Measurements from ENCODE around the genes COL23A1 and ZNF354C.

DNA sequence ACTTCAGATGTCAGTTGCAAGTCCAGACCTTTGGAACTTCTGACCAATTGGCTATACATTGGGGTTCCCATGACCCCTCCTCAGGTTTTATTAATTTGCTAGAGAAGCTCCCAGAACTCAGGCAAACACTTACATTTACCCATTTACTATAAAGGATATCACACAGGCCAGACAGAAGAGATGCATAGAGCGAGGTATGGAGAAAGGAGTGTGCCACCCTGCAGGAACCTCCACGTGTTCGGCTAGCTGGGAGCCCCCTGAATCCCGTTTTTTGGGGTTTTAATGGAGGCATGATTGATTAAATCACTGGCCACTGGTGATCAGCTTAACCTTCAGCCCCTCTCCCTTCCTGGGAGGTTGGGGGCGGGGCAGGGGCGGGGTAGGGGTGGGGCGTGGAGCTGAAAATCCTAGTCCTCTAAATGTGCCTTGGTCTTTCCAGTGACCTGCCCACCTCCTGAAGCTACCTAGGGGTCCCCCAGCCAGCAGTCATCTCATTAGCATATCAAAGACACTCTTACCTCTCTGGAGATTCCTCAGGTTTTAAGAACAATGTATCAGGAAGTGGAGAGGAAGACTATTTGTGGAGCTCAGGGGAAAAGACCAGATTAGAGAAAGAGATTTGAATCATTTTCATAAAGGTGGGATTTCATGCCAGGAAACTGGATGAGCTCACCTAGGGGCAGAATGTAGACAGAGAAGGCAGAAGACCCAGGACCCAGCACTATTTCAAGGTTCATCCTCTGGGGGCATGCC, 7.2 kb downstream of the GMCL2 start:
- RAMPAGE, long total RNA, result no peak
- RRBS, result no CpG with 5 or more reads among the region's 7 CpGs

GRCh38 chr5:178215896-178216704, 11.8 kb downstream of the HNRNPAB start:
- RAMPAGE, long total RNA, result no peak
- RRBS, result no CpG with 5 or more reads among the region's 12 CpGs

GRCh38 chr5:178216705-178216893, 12.3 kb downstream of the HNRNPAB start:
- RAMPAGE, long total RNA, result no peak
- RRBS, result no CpG with 5 or more reads among the region's 1 CpG

GRCh38 chr5:178231821-178232087, 848 bp downstream of the PHYKPL start:
- RAMPAGE, long total RNA, result no peak
- RRBS, result no CpG with 5 or more reads among the region's 11 CpGs

DNA sequence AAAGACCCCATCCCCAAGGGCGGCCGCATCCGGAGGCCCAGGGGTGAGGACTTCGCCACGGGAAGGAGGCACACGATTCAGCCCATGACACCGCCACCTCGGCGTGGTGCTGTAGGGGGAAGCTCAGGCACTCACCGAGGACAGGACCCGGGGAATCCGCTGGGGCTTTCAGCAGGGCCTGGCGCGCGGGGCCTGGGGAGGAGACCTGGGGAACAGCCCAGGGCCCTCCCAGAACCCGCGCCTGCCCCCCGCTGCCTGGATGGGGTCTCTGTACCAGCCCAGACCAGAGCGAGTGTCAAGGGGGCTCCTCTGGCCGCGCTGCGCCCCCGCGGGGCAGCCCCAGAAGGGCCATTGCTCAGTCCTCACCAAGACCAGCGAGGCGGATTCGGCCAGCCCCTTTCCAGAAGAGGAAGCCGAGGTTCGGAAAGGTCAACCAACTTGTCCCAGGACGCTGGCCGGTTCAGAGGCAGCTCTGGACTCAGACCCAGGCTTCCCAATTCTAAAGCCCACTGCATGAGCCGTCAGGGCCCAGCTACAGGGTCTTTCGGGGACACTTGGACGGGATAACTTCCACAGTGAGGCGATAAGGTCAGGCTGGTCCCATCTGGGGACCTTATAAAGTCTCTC, 12.7 kb downstream of the COL23A1 start:
- RAMPAGE, long total RNA, result no peak
- RRBS, result no CpG with 5 or more reads among the region's 35 CpGs

- RAMPAGE, long total RNA, result no peak
- RRBS, result 2% methylated on average over 63 of the region's 122 CpGs
Measured at GRCh38 chr5:178589729-178590796, at the start of gene COL23A1. Gene COL23A1, minus strand, starts transcription at chr5:178590393.

DNA sequence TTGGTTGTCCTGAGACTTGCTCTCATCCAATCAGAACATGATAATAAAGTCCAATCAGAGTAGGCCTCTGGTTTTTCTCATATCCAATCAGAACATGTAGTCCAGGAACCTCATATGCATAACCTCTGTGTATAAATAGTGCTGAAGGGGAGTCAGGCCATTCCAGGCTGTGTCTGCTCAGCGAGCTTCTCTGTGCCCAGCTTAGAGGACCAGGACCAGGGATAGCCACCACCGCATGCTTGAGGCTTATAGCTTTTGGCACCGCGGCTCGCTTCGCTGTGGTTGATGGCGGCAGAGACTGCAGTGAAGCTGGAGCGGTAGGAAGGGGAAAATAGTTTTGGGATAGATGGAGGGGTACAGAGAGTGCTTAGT, 26.8 kb upstream of the ZNF354B start:
- RAMPAGE, long total RNA, result no peak
- RRBS, result no CpG with 5 or more reads among the region's 8 CpGs

DNA sequence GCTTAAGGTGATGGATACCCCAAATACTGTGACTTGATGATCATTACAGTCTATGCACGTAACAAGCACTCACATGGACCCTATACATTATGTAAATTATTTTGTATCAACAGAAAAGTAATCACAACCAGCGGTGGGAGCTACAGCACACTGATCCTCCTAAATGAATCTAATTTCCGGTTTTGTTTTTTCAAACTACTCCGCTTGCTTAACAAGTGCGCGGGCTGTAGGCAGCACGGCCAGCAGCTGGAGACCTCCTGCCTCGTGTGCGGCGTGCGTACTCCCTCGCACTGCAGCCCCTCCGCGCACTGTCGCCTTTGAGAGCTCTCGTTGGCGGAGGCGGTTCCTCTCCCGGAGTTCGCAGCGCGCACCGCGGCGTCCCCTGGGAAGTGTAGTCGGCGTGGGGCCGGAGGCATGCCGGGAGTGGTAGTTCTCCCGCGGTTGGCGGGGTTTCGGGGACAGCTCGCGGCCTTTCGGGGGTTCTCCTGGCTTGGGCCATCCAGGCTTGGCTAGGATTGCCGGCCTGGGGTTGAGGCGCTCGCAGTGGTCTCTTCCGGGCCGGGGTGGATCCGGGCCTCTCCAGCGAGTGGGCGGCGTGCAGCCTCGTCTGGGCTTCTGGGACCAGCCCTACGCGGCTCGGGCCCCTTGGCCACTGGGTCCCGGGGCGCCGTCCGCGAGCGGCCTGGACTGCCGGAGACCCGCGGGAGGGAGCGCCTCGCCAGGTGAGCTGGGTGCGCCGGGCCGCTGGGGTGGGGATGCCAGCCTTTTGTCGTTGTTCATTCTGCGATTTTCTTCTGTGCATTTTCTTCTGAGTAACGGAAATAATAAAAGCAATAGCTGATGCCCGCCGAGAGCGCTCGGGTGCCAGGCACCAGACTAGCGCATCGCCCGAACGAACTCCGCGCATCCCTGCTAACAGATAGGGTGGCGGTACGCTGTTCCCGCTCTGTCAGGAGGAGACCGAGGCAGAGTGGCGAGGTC, at the start of gene ZNF354C:
Gene ZNF354C, plus strand, starts transcription at position 429 of the 981 bp plus-strand sequence.
- RAMPAGE, long total RNA, result no peak
- RRBS, result 1% methylated on average over 30 of the region's 81 CpGs

DNA sequence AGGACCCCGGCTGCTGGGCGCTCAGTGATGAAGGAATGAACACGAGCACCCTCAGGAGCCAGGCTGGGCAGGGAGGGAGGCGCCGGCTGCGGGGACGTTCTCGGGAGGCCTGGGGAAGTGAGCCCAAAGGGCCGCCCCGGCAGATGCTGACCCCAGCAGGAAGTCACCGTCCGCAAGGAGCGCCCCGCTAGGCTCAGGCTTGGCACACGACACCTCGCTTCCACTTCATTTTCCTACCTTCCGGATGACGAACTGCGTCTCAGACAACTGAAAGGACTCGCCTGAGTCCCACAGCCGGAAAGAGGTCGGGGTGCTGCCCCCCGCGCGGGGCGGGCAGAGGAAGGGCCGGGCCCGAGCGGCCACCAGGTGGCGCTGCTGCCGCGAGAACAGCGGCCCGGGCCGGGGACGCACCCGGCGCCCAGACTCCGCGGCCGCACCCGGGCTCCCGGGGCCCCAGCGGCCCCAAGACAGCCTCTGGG, 106.8 kb downstream of the ZNF354C start:
- RAMPAGE, long total RNA, result no peak
- RRBS, result 16% methylated on average over 31 of the region's 44 CpGs

GRCh38 chr5:179345889-179346336, 652 bp upstream of the ADAMTS2 start:
- RAMPAGE, long total RNA, result no peak
- RRBS, result no CpG with 5 or more reads among the region's 8 CpGs

GRCh38 chr5:179558418-179558617, 8.0 kb downstream of the RUFY1 start:
- RAMPAGE, long total RNA, result no peak
- RRBS, result no CpG with 5 or more reads among the region's 7 CpGs

DNA sequence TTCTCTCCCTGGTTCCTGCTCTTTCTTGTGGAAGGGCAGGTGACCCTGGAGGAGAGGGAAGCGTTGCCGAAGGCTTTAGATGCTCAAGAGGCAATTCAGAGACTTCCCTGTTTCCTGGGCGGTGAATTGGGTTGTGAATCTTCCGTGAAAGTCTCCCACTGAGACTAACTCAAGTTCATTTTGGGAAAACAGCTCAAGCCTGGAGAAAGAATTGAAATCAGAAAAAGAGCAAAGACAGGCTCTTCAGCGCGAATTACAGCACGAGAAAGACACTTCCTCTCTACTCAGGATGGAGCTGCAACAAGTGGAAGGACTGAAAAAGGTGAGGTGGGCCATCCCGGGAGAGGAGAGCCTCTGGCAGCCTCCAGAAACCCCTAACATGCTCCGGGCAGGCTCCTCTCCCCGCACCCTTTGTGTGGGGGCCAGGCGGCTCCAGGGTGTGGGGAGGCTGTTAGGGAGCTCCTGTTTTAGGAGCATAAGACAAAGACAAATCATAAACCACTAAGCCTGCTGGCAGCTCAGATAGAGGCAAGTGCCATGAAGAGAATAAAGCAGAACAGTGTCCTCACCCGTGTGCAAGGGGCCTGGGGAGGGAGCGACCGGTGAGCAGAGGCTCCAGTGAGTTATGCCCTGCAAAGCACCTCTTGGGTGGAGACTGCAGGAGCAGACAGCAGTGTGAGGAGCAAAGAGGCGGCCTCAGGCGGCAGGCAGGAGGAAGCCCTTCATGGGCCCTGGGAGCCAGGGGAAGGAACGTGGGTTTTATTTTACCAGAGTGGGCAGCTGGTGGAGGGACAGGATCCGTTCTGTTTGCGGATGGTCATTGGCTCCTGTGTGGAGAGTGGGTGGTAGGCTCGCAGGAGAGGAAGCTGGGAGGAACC, 24.7 kb downstream of the HNRNPH1 start:
- RAMPAGE, long total RNA, result no peak
- RRBS, result no CpG with 5 or more reads among the region's 20 CpGs

GRCh38 chr5:179607691-179608665, 15.5 kb downstream of the HNRNPH1 start:
- RAMPAGE, long total RNA, result no peak
- RRBS, result no CpG with 5 or more reads among the region's 13 CpGs

- RAMPAGE, long total RNA, result no peak
- RRBS, result no CpG with 5 or more reads among the region's 53 CpGs
Measured at GRCh38 chr5:179634027-179634671, 10.7 kb upstream of the HNRNPH1 start.

DNA sequence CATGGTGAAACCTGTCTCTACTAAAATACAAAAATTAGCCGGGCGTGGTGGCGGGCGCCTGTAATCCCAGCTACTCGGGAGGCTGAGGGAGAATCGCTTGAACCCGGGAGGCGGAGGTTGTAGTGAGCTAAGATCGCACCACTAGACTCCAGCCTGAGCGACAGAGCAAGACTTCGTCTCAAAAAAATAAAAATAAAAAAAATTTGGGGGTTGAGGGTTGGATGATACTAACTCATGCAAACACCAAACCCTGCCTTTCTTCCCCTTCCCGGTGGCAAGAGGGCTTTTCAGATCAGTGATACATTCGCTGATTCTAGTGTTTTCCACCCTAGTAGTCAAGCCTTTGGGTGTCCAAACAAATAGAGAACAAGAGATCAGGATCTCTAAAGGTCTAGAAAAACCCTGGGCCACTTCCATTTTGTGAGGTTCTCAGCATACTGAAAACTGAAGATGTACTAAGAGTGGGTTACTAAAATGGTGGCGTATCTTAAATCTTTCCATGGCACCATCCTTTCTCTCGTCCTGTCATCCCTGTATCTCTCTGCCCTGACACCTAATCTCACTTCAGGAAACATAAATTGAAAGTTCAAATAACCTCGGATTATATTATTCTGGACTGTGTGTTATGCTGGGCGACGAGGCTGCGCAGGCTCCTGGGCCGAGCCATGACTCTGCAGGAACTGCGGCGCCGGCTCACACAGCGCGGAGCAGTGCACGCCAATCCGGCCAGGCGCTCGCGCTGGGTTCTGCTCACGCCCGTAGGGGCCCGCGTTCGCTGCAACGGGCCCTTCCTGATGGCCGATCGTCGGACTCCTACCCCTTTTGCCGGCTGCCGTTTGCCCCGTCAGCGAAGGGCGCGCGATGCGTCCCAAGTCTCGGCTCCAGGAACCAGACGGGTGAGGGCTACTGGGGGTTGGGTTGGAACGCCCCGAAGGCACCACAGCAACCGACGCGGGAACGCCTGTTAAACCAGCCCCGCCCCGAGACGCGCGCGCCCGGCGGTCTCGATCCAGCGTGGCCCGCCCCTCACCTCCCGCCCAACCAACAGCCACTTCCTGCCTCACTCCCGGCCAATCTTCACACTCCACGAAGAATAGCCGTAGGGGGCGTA, 704 bp upstream of the CANX start:
- RAMPAGE, long total RNA, result no peak
- RRBS, result 1% methylated on average over 10 of the region's 71 CpGs

DNA sequence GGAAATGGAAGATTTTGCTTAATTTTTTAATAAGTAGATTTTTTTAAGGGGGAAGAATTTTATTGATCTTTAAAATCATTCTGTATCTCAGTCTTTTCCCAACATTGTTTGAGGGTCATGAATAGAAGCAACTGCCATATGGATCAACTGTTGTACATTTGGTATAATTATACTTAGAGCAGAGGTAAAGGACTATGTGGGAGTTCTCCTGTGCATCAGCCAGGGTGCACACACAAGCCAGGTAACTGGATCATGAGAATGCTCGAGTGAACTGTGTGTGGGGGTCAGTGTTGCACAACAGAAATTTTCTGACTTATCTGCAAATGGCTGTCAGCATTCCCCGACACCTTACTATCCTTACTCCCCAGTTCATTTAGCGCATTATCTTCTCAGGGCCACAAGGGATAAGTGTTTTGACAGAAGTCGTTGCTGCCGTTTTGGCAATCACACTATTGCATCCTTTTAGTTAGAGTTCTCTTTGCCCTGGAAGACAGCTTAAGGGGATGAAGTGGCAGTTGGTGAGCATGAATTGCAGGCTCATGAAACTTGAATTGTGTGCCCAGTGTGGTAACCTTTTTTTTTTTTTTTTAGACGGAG, 1.6 kb downstream of the CANX start:
- RAMPAGE, long total RNA, result no peak
- RRBS, result no CpG with 5 or more reads among the region's 6 CpGs

DNA sequence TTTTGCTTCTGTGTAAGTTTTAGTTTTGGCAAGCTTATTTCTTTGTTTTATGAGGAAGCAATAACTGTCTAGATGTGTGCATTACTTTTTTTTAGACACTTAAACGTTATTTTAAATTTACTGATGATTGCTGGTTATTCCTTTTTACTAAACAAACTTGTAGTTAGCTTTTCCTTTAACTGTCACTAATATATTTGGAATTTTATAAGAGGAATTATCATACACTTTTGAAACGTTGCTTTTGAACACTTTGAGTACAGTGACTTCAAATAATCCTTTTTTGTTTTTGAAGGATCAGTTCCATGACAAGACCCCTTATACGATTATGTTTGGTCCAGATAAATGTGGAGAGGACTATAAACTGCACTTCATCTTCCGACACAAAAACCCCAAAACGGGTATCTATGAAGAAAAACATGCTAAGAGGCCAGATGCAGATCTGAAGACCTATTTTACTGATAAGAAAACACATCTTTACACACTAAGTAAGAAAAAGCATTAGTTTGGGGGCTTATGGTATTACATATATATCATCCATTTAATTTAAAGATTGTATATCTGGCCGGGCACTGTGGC, 10.9 kb downstream of the CANX start:
- RAMPAGE, long total RNA, result no peak
- RRBS, result no CpG with 5 or more reads among the region's 6 CpGs

DNA sequence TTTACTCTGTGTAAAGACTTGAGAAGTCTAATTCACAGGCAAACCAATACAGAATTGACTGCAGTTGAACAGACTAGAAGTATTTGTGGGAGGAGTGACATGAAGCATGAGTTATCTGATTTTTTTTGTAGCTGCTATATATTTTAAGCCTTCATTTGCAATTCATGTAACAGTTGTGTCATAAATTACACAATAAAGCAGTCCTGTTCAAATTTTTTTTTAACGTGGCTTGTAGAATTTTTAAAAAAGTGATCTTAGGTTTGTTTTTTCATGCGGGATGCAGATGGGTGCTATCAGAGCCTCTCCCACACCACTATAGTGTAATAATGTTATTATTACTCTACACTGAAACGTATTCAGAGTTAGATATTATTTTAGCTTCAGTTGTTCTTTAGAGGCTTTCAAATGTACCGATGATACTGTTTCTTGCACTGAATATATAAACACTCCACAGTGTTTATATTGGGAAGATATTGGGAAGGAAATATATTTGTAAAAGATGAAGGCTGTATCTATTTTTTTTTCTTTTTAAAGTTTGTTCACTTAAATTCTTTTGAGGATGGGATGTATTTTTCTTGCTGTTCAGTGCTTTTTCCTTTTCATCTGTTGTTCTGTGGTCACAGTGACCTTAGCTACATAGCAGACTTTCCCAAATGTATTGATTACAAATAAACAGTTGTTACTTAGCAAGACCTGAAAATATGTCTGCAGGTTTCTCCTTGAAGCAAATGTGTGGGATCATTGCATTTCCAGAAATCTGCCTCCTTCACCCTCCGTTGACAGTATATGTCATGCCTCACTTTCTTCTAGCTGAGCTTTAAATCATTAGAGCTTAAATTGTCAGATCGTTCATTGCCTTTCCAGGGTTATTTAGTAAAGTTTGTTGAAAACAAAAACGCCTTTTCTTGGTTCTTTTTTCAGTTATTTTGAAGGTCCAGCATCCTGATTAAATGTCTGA, 2.6 kb upstream of the MAML1 start:
- RAMPAGE, long total RNA, result no peak
- RRBS, result no CpG with 5 or more reads among the region's 7 CpGs

GRCh38 chr5:179731493-179731898, 1.1 kb upstream of the MAML1 start:
- RAMPAGE, long total RNA, result no peak
- RRBS, result no CpG with 5 or more reads among the region's 2 CpGs

DNA sequence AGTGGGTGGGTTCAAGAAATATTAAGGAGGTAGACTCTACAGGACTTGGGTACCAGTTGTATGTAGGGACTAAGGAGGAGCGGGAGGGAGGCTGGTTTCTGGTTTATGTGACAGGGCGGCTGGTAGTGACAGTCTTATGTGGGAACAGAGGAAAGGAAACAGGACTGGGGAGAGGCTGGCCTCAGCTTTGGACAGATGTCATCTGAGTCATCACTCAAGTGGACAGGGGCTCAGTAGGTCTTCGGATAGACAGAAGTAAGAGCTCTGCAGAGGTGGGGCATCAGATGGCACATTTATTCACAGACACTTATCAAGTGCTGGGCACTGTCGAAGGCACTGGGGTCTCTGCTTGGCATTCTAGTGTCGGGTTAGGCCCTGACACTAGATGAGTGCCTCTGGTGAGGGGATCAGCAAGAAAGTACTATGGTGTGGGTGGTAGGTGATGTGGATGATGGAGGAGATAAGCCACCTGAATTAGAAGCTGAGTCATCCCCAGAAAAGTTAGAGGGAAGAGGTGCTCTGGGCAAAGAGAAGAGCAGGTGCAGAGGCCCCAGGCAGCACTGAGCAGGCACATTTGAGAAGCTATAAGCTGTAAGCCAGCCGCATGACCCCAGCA, 27.4 kb downstream of the MAML1 start:
- RAMPAGE, long total RNA, result no peak
- RRBS, result no CpG with 5 or more reads among the region's 6 CpGs

Measured in kidney epithelial cell (primary cell).